RPMI7951 (cell line): ENCODE measurements around the gene AHNAK.

- RAMPAGE, long total RNA = no peak
These were observed 627 bp upstream of the SYT7 start for GRCh38 chr11:61581421-61581985.

GRCh38 chr11:61695851-61696507 is 15.8 kb downstream of the DAGLA start:
- RAMPAGE, long total RNA = no peak

DNA sequence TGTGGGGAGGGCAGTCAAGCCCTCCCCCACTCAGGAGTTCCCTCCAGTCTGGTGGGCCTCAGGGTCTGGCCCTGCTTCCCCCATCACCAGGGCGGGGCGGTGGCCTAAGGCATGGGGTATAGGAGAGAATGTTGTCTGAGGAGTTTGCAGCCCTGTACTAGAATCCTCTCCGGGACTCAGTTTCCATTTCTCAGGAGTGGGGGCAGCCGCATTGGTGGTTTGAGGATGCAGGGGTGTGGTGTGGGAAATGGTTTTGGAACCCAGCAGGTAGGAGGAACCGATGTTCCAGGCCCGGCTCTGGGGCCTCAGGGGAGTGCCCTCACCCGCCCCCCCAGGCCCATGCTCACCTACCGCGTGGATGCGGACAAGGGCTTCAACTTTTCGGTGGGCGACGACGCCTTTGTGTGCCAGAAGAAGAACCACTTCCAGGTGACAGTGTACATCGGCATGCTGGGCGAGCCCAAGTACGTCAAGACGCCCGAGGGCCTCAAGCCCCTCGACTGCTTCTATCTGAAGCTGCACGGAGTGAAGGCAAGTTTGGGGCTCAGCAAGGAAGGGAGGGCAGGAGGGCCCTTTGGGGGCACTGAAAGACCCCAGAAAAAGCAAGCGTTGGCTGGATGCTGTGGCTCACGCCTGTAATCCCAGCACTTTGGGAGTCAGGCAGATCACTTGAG is 18.6 kb downstream of the TMEM258 start:
- RAMPAGE, long total RNA = no peak

DNA sequence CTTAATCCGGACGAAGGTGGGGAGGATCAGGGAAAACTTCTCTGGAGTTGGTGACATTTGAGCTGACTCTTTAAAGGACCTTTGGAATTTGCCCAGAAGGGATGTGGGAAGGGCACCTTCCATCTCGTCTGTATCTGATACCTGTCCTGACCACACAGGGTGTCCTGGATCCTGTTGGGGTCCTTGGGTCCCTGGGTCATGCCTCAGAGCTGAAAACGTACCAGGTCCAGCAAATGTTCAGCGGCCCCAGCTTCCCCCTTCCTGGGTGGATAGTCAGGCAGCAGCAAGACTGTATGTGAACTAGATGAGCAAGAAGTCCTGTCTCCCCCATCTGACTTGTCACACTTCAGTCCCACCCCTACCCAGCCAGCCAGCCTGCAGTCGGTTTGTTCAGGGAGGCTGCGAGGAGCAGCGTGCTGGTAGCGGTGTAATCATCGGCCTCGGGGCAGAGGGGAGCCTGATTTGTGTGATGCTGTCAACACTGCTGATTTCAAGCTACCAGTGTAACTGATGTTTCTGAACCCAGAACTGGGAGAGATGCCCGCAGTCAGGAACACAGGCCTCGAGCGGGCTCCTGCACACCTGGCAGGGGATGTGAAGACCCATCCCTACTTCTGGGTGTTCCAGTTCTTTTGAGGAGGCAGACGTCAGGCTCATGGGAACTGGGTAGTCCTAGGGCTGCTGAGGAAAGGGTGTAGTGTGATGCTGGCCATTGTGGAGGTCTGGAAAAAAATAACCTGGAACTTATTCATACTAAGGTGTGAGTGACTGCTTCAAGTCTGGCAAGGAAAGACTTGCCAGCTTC is 9.5 kb downstream of the TMEM258 start:
- RAMPAGE, long total RNA = no peak

GRCh38 chr11:61815749-61816008 is 1.1 kb downstream of the FADS1 start:
- RAMPAGE, long total RNA = no peak

DNA sequence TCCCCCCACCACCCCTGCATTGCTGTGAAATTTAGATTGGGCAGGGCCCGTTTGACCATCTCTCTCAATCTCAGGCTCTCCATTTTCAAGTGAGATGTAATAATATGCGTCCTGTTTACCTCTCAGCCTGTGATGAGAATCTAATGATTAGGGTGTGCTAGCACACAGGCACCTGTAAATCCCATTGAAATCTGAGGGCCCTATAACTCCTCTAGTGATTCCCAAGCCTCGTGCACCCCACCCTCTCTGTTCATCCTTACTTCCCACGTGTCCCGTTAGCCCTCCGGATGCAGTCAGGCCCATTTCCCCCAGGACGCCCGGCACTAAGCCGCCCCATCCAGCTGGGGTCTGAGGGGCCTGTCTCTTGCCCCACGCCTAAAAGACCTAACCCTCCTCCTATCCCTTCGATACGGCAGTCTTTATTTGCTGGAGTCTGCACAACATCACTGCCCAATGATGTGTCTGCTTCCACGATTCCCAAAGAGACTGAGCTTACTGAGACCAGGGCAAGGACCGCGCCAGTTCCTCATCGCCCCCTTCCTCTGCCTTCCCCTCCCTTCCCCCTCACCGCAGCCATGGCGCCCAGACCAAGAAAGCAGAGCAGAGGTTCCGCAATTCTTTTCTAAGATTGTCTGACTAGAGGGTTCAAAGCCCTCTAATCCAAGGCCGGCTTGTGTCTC is 1.1 kb upstream of the FADS2 start:
- RAMPAGE, long total RNA = no peak

DNA sequence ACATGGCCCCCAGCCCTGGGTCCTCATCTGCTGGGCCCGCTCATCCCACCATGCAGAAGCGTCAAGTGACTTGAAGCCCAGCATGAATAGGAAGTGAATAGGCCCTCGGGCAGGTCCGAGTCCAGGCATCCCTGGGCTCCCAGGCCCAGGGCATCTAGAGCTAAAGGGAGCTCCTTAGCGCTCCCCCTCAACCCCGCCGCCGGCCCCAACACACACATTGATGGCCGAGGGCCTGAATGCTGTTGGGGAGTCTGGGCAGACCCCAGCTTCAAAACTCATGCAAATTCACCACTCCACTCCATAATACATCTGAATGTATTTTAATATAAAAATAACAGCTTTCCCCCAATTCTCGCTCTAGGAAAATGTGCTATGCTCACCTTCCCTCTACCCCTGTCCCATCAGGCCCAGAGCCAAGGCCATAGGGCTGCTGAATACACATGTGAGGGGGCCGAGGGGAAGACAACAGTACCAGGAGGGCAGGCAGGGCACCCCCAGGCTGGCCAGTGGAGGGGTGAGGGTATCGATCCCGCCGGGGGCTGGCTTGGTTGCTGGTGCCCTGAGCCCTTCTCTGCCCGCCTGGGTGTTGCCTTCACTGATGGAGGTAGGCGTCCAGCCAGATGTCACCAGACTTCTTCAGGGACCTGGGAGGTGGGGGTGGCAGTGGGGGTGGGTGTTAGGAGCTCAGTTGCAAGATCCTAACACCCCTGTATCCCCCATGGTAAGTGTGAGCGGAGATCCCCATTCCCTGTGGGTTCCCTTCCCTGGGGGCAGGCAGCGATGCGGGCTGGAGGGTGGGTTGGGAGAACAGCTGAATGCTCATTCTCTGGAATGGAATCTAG is 17.9 kb downstream of the FADS3 start:
- RAMPAGE, long total RNA = no peak

DNA sequence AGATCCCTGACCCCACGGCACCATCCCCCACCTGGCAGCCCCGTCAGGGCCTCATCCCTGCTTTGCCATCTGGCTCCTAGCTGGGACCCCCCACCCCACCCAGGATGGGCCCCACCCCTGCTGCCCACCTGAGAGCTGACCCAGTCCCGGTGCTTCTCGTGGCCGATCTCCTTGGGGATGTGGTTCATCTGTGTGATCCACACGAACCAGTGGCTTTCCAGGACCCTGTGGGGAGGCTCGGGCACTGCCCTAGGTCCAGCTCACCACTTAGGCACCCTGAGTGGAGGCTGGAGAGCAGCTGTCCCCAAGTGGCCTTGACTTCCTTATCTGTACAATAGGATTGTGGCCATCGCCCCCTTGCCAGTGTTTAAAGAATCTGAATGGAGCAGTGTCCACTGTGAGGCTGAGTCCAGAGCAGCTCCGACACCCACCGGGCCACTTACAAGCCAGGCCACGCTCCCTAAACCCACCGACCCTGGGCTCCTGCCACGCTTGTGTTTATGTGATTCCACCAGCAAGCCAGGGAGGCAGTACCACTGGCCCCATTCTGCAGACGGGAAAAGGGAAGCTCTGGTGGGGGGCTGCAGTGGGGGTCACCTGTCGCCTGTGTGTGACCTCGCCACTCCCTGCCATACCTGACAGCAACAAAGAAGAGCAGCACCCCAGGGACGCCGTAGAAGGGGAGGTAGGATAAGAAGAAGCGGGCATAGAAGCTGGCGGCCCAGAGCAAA is 14.9 kb downstream of the FADS3 start:
- RAMPAGE, long total RNA = no peak

GRCh38 chr11:61908773-61909388 is 8.5 kb downstream of the RAB3IL1 start:
- RAMPAGE, long total RNA = no peak

DNA sequence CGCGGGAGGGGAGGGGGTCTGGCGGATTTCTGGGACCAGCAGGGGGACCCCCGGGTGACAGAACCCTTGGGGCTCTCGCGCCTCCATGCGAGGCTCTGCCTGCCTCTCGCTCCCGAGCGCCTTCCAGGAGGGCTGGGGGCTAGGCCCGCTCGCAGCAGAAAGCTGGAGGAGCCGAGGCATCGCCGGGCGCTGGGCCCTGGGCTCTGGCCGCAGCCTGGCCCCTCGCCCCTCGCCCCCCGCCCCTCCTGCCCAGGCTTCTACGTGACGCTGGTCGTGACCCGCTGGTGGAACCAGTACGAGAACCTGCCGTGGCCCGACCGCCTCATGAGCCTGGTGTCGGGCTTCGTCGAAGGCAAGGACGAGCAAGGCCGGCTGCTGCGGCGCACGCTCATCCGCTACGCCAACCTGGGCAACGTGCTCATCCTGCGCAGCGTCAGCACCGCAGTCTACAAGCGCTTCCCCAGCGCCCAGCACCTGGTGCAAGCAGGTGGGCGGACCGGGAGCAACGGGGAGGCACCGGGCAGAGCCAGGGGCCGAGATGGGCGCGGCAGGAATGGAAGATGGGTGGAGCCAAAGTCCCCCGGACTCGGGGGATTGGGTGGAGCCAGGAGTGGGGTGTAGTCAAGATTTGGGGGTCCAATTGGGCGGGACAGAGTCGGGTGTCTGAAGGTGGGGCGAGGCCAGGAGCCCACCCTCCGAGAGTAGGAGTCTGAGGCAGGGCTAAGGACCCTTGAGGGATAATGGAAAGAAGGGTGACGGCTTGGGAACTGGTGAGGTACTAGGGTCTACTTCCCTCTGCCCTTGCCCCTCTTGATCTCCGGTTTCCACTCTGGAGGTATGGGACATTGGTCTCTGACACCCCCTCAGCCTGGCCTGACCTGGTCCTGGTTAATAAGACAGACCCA is 5.6 kb downstream of the BEST1 start:
- RAMPAGE, long total RNA = no peak

DNA sequence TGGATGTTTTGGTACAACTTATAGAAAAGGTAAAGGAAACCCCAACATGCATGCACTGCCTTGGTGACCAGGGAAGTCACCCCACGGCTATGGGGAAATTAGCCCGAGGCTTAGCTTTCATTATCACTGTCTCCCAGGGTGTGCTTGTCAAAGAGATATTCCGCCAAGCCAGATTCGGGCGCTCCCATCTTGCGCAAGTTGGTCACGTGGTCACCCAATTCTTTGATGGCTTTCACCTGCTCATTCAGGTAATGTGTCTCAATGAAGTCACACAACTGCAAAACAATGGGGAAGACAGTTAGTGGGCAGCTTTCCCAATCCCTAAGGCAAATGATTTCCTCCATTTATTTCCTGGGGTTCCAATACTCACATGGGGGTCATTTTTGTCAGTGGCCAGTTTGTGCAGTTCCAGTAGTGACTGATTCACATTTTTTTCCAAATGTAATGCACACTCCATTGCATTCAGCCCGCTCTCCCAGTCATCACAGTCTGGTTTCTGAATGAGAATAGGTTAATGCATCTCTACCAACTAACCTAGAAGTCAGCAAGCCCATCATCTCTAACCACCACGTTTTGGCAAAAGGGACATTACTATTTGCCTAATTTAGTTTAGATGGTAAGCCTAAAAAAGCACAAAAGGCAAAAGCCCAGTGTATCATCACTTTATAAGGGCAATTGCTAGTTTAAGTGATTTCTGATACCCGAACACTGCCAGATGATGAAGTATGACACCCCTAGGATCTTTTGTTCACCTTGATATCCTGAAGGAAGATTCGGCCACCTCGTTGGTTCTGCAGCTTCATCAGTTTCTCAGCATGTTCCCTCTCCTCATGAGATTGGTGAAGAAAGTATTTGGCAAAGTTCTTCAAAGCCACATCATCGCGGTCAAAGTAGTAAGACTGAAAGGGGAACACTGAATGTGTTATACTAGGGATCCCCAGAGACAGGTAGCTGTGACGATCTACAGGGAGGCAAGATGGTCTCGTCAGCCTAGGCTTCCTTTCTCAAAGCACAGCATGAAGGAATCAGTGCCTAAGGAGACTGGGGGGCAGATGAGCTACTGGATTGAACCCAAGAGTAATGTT is 2.5 kb downstream of the FTH1 start:
- RAMPAGE, long total RNA = no peak

DNA sequence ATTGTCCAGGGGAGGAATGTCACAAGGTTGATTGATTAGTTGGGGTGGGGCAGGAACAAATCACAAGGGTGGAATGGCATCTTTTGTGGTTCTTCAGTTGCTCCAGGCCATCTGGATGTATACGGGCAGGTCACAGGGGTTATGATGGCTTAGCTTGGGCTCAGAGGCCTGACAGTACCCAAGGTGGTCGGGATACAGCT is 77.4 kb upstream of the FTH1 start:
- RAMPAGE, long total RNA = no peak

DNA sequence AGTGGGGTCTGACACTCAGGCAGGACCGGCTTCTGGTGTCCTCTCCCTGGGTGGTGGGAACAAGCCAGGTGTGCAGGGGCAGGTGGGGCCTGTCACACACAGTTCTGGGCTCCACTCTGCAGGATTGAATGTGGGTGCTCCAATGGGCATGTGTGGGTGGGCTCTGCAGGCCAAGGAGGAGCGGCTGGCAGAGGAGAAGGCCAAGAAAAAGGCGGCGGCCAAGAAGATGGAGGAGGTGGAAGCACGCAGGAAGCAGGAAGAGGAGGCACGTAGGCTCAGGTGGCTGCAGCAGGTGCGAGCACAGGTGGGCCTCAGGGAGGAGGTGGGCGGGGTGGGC is 21.6 kb downstream of the INCENP start:
- RAMPAGE, long total RNA = no peak

DNA sequence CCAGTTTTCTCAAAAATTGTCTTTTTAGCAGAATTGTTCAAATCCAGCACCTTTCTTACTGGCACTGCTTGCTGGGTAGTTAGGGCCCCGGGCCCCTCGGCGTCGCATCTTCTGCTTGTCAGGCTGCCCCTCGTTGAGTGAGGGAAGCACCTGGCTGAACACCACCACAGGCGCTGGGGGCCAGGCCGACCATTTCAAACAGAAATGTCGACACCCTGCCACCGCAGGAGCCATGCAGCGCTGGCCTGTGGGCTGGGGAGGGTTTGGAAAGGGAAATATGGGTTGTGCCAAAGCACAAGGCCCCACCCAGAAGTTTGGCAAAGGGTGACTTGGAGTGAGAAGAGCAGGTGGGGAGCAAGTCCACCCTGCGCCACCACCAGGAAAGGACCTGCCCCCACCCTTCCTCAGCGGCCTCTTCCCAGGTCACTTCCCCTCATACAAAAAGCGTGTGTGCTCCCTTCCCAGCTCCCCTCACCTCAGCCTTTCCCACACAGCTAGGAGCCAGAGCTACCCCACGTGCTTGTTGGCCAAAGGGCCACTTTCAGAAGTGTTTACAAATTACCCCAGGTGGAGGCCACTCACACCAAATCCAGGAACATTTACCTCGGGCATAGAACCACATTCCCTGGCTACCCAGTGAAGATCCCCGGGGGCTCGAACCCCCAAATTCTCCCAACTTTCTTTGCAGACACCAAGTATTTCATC is 20.8 kb upstream of the SCGB1A1 start:
- RAMPAGE, long total RNA = no peak

DNA sequence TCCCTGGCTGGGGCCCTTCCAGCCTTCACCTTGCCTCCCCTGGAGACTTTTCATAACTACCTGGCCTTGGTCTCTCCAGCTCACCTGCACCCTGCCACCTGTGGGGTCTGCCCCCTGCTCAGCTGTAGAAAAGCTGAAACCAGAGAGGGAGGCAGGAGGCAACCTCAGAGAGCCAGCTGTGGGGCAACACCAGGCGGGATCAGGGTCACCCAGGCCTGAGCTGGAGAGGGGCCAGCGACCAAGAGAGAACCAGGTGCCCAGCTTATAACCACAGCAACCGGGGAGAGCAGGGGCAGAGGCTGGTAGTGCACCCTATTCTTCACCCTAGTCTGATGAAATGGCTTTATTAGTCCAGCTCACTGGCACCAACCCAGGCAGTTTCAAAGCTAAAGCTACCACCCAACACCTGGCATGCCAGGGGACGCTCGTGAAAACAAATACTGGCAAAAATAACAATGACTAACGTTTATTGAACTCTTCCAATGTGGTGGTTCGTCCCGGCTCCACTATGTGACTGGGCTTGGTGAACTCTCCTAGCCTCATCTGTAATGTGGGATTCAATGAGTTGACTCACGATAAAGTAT is 30.5 kb downstream of the SCGB1A1 start:
- RAMPAGE, long total RNA = no peak

GRCh38 chr11:62501412-62501919 is 45.1 kb downstream of the AHNAK start:
- RAMPAGE, long total RNA = no peak

GRCh38 chr11:62508074-62509039 is 38.2 kb downstream of the AHNAK start:
- RAMPAGE, long total RNA = no peak

GRCh38 chr11:62531261-62531777 is 15.3 kb downstream of the AHNAK start:
- RAMPAGE, long total RNA = no peak

DNA sequence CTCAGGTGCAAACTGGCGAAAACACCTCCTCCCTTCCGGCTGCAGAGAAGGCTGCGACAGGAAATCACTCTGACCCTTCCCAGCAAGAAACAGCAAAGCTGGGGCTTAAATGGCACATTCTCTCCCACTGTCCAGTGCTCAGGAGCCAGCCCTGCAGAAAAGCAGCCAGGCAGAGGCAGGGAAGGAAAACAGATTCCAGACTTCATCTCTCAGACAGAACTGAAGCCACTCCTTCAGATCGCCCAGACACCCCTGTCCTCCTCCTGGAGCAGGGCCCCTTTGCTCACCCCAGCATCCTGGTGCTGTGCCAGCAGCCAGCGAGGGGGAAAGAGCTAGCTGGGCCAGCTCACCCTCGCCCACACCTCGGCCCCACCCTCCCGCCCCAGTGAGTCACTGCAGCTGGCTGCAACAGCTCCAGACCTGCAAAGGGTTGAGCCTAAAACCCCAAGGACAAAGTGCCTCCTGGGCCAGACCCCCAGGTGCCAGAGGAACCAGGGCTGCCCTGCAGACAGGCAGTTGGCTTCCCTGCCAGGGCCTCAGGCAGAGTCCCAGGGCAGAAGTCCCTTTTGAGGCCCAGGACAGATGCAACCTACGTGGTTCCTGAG is 7.4 kb downstream of the AHNAK start:
- RAMPAGE, long total RNA = no peak

GRCh38 chr11:62546639-62547004 is at the start of gene AHNAK:
TSS of gene AHNAK (minus strand) at chr11:62546806.
- RAMPAGE, long total RNA = no peak